Colic lymph node (tissue), 1 donor: Measurements from ENCODE around the gene ZSCAN30.

DNA sequence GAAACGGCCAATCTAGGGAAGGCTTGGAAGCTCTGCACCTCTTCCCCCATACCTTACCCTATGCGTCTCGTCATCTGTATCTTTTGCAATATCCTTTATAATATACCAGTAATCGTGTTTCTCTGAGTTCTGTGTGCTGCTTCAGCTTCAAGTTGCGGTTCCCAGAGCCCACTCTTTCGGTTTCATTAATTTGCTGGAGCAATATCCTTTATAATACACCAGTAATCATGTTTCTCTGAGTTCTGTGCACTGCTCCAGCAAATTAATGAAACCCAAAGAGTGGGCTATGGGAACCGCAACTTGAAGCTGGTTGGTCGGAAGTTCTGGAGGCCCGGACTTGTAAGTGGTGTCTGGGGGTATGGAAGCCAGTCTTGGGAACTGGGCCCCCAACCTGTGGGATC lies 4.6 kb upstream of the RNF138 start:
- PRO-cap, result no peak

GRCh38 chr18:32160545-32160991 lies 29.3 kb upstream of the MEP1B start:
- PRO-cap, result no peak

GRCh38 chr18:32323931-32324663 lies 134.3 kb downstream of the MEP1B start:
- PRO-cap, result no peak

- PRO-cap, result no peak
Measured at GRCh38 chr18:32776480-32776996, 3.7 kb upstream of the KLHL14 start.

DNA sequence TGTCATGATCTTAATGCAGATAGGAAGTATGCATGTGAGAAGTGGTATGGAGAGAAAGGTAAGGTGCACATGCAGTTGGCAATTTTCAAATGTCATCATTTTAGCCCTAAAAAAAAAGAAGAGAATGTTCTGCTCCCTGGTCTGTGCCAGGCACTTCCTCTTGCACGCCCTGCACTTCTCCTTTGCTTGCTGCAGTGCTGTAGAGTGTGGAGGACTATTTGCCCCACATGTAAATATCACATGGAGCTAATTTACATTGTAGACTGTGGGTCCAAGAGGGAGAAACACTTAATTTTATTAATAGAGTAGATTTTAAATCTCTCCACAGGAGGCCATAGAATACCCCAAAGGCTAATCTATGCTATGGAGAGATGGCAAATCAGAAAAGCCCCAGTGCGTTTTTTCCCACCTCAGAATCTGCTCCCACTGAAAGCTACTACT lies 137.0 kb upstream of the KLHL14 start:
- PRO-cap, result unidirectional peak, minus-strand start at position 184 of the sequence

- PRO-cap, result no peak
Measured at GRCh38 chr18:33135985-33136613, 304.4 kb downstream of the CCDC178 start.

GRCh38 chr18:34221762-34222519 lies 2.8 kb downstream of the NOL4 start:
- PRO-cap, result no peak

- PRO-cap, result no peak
Measured at GRCh38 chr18:34660147-34660912, 49.8 kb upstream of the DTNA start.

DNA sequence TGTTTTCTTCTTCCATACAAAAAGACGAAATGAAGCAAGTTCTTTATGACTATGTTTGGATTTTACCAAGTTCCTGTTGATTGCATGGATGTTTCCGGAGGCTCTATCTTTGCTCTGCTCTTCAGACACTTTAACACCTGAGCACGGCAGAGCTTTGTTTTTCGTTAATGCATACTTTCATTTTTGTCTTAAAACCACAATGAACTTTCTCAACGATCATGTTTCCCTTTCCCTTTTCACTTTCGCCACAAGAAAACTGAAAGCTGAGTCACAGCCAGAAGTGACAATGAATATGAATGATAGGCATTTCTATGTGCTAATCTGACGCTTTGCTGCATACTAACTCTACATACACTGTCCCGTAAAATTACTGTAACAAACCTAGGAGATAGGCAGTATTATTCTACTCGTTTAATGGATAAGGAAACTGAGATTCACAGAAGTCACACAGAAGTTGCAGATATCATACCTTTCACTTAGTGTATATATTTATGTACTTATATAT lies 150.4 kb downstream of the DTNA start:
- PRO-cap, result no peak

DNA sequence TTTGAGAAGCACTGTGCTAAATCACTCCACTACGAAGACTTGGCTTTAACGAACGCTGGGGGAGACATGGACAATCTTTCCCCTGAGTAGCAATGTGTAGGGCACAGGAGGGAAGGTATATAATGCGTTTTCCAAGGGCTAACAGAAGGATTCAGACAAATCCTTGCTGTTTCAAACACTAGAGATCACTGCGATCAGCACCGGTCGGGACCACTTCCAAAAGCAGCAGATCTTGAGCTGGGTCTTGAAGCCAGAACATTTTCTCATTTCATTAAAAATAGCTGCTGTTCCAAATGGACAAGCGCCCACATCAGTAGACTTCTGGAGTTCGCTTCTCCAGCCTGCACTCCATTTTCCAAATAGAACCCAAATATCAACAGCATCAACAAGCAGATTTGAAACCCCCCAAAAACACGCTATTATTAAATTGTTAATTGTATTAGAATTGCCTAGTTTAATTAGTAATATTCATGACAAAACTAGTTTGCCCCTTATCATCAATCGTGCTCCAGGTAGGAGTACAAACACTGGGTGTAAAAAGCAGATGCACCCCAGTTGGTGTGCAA lies 65.0 kb upstream of the MAPRE2 start:
- PRO-cap, result no peak

DNA sequence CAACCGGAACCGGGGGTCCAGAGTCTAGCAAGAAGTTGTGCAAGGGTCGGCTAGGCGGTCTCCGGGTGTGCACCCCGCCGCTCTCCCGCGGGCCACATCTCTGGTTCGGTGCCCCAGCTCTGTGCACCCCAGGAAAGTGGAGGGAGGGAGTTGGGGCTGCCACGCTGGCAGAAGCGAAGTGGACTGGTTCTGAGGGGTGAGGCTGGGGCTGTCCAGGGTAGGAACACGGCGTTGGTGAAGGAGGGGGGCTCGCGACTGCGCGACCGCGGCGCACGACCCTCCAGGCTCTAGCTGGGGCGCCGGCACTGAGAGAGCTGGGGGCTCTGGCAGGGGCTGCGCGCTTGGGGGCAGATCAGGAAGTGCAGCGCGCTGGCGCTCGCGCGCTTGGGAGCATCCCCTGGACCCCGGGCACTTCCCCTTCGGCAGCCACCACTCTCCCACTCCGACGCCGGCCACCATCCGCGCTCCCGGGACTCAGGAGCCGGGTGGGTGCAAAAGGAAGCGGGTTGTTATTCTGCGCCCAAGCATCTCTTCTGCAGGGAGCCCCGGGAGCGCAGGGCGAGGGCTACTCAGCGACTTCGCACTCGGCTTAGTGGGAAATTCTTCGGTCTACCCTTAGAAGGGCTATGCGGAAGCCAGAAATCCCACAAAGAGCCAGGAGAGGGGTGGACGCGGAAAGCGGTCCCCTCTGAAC lies 63.9 kb upstream of the MAPRE2 start:
- PRO-cap, result no peak

DNA sequence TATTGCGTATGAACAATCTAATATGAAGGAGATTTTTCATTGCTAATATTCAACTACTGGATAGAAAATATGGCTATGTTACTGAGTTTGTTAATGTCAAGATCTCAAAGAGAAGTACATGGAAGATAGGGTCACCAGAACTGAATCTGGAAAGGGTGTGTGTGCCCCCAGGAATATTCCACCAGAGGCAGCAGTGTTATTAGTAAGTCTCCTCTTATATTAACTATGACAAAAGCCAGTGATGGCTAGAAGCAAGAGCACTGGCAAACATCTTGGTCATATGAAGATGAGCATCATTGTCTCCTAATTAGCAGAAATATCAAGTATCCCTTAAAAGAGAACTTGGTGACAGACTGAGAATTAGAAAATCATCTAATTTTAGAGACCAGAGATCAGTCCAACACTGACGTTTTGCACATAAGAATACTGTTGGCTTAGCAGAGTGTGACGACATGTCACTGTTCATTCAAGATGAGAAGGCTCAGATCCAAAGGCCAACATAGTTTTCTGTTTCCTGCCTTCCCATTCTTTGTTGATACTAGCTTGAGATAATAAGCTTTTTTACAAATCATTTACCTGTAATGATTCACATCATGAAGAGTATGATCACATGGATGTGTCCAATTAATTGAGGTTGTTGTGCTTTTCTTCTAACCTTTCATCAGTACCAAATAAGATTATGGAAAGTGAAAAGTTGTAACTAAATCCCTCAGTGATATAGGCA lies 44.3 kb downstream of the MAPRE2 start:
- PRO-cap, result no peak

DNA sequence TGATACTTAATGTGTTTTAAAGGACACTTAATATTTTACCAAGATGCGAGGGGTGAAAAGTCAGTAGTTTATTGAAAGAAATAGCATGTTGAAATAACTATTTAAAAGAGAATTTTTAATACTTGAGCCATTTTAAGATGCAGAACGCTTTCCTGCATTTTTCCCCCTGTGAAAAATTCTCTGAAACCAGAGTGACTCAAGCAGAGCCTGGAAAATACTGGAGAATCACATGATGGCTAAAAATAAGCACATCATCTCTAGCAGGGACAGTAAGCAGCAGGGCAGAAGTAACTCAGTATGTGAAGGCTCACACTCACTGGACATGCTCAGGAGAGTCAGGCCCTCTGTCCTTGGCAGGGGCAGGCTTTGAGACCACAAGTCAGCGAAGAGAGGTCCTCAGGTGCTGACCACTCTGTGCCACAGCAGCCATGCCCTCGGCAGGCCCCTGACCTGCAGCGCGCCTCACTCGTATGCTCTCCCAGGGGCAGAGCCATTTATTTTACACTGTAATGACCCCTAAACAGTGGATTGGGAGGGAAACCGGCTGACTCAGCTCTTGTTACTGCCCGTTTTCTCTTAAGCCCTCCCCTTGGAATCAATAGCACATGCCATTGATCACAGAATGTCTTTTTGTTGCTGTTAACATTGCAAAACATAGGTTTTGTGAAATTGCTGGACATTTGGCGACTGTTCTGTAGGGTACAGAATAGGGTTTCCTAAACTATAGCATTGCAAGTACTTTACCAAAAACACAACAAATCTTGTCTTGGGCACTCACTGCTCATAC lies 76.8 kb downstream of the MAPRE2 start:
- PRO-cap, result no peak

DNA sequence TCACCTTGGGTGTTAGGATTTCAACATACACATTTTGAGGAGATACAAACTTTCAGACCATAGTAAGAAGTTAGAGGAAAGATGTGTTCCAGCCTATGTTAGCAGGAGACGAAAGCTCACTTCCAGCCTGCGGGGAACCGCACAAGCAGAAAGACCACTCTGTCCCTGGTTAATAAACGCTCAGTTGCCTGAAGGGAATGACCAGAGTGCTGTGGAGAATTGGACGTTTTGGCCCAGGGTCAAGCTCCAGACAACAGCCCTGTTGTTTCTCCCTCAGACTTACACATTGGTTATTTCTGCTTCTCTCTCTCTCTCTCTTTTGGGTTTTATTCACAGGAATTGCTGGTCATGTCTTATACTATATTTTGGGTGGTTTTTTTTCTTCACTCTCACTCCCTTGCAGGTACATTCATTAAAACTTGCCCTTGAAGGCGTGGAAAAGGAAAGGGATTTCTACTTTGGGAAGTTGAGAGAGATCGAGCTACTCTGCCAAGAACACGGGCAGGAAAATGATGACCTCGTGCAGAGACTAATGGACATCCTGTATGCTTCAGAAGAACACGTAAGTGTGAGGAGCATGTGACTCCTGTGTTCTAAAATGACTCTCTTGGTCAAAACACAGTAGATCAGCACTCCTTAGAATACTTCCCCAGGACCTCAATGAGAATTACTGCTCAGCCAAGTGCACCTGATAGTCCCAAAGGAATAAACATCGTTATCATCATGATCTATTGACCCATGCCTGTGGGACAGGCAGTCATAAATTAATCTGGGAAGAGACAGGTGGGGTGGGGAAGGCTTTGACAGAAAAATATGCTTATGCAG lies 90.6 kb downstream of the MAPRE2 start:
- PRO-cap, result no peak

- PRO-cap, result no peak
Measured at GRCh38 chr18:35172425-35172982, 68.3 kb upstream of the ZNF397 start.

GRCh38 chr18:35242503-35242935 lies 1.7 kb downstream of the ZNF397 start:
- PRO-cap, result no peak

GRCh38 chr18:35263846-35264390 lies 23.1 kb downstream of the ZNF397 start:
- PRO-cap, result no peak

GRCh38 chr18:35290111-35290888 lies at the start of gene ZSCAN30:
TSS of gene ZSCAN30 (minus strand) at chr18:35290229.
- PRO-cap, result bidirectional peak, plus-strand start at chr18:35290420, minus-strand start at chr18:35290222

DNA sequence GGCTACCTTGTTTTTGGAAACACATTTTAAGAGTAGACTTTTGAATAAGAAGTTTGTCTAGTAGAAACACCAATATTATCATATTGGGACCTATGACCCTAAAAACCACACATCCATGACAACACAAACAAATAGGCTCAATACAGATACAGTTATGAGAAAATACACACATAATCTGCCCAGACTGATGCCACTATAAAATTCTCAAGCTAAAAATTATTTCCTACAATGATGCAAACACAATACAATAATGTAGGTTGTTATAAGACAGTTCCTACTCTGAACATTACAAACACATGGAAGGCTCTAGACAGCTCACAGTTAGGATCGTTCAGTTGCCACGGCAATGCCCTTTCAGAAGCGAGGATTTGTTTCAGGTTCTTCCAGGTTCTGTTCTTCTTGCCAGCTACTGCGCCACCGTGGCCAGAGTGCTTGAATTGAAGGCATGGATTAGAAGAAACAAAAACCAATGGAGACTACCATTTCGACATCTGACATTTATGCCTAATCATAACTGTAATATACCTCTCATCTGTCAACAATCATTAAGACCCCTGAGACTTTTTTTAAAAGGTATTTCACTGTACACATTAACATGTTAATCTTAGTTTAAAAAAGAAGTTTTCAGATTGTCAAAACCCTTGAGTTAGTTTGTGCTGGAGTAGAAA lies 18.6 kb downstream of the INO80C start:
- PRO-cap, result no peak

- PRO-cap, result no peak
Measured at GRCh38 chr18:35515714-35516485, 18.1 kb upstream of the INO80C start.